Aortic smooth muscle cell (primary cell): ENCODE measurements around the gene GCGR.

- RRBS = no CpG with 5 or more reads among the region's 16 CpGs
These were observed 7.9 kb downstream of the NPLOC4 start for GRCh38 chr17:81628936-81629431.

DNA sequence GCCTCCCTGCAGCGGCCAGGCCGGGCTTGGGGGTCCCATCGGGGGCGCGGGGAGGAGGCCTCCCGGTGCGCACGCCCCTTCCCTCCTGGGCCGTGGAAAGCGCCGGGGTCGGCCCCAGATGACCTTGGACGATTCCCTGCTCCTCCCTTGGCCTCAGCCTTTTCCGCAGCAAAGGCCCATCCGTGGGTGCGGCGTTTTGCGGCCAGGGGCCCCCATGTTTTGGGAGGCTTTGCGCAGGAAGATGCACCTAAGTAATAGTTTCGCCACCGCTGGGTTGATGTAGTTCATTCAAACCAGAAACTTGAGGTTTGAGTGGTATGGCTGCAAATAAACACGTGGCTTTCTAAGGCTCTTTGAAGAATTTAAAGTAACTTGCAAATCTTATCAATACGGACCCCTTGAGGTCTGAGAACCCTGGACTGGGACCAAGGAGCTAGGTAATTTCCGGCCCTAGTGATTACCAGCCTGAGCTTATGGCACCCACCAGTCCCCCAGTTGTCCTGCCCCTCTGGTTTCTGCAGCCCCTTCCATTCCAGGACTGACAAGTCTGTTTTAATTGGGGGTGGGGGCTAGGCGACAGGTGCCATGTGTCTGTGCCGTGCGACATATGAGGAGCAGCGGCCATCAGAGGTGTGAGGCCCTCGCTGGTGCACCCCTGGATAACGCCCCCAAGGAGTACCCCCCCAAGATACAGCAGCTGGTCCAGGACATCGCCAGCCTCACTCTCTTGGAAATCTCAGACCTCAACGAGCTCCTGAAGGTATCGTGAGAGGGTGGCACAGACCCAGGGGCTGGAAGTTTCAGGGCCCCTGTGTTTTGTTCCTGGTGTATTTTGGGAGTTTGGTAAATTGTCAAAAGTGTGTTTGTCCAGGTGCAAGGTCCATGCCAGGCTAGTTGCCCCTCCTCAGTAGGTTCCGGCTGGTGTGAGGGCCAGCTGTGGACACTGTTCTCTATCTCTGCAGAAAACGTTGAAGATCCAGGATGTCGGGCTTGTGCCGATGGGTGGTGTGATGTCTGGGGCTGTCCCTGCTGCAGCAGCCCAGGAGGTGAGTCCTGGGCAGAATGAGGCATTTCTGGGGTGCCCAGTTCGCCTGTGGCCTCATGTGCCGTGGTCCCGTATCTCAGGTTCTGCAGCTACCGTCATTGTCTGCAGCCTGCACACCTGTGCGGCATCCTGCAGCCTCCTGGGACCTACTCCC, 903 bp downstream of the MRPL12 start:
- RRBS = 3% methylated on average over 10 of the region's 42 CpGs

DNA sequence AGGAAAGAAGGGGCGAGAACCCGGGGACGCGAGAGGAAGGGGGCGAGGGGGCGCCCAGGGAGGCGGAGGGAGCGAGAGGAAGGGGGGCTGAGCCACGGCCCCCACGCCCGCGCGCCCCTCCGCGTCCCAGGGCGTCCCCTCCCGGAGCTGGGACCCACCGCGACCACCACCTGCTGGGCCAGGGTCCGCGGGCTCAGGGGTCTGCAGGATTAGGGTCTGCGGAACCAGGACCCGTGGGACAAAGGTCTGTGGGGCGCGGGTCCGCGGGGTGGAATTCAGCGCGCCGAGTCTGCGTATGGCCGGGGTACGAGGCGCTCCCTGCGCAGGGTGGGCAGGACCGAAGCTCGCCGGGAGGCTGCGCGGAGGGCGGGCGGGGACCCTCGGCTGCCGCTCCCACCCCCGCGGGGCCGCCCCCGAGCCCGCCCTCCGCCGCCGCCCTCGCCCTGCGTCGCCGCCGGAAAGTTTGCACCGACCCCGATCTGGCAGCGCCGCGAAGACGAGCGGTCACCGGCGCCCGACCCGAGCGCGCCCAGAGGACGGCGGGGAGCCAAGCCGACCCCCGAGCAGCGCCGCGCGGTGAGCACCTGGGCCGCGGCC, at the start of gene GCGR:
Gene GCGR, plus strand, starts transcription at position 477 of the 597 bp plus-strand sequence.
- RRBS = 2% methylated on average over 38 of the region's 80 CpGs

GRCh38 chr17:81860777-81861631, 669 bp upstream of the P4HB start:
- RRBS = 8% methylated on average over 17 of the region's 74 CpGs

DNA sequence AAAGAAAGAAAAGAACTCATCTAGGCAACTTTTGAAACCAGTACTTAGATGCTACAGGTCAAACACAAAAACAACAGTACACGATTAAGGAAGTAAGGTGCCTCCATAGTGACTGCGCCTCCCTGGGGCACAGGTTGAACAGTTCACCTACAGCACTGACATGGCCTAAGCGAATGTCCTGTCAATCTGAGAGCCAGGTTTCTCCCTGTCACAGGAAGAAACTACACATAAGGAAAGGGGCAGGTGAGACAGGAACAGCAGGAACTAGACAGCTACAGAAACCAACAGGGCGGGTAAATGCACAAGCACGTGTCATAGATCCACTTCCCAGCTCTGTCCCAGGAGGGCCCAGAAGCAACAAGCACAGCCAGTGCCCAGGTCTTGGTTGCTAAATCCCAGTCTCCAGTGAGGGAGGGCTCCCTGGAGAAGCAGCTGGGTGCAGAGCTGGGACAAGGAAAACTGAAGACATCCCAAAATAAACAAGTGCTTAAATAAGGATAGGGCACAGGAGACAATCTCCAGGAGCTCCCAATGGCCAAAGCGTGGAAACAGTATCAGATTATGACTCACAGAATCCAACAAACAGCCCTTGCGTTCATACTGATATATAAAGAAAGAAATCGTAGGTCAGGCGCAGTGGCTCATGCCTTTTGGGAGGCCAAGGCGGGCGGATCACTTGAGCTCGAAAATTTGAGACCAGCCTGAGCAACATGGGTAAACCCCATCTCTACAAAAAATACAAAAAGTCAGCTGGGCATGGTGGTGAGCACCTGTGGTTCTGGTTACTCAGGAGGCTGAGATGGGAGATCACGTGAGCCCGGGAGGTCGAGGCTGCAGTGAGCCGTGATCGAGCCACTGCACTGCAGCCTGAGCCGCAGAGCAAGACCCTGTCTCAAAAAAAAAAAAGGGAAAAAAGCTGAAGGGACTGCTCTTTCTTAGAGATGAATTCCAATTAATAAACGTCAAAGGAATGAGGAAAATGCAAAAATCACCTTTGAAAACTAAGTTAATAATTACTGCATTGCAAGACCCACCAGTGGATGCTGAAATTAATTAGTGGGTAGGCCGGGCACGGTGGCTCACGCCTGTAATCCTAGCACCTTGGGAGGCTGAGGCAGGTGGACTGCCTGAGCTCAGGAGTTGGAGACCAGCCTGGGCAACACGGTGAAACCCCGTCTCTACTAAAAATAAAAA, 8.4 kb upstream of the ARHGDIA start:
- RRBS = no CpG with 5 or more reads among the region's 24 CpGs

GRCh38 chr17:81906286-81907206, 4.5 kb downstream of the NPB start:
- RRBS = no CpG with 5 or more reads among the region's 18 CpGs

DNA sequence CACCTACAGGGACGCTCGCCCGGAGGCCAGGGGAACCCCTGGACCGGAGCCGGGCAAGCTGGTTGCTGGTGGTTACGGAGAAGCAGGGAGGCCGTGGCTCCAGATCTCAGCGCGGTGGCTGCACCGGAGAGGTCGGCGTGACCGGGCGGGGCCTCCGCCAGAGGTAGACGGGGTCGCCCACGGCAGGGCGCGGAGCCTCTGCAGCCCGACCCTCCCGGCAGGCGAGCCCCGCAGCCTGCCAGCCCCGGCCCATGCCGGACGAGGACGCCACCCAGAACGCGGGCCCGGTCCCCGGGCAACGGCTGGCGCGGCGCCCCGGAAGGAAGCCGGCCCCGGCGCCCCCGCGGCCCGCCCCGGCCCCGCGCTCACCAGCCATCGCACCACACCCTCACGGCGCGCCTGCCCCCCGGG, 296 bp downstream of the PCYT2 start:
- RRBS = 3% methylated on average over 26 of the region's 51 CpGs

DNA sequence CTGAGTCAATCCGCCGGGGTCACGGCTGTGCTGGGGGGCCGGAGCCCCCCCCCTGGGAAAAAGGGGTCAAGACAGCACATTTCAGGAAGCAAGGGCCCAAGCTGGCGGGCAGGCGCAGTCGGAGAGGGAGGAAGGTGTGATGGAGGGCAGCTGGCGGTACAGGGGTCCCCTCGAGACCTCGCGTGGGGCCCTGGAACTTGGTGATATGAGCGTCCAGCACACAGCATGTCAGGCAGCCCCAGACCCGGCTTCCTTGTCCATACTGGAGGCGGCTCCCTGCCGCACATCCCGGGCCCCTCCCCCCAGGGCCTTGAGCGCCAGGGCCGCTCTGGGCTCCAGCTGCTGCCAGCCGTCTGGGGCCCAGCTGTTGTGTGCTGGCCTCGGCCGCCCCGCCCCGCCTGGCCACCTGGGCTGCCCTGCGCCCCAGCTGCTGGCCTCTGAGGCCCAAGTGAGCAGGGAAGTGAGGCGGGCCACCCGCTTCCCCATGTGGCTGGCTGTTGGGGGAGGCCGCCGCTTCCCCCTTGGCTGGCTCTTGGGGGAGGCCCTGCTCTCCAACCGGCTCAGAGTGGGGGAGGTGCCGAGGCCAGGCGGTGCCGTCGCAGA, 5.7 kb upstream of the NOTUM start:
- RRBS = 19% methylated on average over 2 of the region's 33 CpGs

DNA sequence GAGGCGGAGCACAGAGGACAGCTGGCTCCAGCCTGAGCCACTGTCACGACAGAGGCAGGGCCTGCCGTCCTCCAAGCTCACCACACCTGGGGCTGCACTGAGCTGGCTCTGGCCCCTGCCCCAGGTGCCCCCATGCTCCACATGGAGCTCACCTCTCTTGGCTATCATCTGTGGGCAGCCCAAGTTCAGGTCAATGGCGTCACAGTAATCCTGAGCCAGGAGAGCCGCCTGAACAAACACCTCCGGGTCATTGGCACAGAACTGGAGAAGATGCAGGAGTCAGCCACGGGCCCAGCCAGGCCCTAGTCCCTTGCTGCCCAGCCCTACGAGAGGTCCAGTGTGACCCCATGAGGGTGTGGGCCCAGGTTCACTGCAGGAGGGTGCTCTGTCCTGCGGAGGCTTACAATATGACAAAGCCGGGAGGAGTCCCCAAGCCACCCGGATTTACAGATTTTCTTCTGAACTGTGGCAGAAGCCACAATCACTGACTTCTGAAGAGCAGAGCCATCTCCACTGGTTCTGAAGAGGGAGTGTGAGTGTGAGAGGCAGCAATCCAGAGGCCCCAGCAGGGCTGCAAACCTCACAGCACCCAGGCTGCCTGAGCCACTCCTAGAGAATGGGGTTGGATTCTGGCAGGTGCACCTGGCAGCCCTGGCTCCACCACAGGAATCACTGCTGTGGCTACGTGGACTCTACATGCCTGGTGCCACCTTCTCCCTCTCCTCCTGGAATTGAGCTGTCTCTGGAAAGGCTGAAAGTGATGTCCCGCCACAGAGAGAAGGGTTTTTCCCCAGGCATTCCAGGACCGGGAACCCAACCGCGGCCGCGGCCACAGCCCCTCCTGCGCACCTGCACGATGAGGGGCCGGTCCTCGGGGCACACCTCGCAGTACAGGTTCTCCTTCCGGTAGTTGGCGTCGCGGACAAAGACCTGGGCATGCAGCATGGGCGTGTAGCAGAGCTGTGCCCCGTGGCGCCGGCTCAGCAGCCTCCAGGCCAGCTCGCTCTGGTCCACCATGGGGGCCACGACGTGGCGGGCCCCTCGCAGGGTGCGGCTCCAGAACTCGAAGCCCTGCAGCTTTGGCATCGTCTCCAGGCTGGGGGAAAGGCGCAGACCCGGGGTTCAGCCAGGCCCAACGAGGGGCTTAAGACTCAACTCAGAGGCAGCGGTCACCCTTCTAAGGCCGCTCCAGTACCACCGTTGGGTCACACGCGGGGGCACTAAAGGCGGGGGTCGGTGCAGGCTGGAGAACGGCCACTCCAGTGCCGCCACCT, 1.2 kb downstream of the DUS1L start:
- RRBS = 41% methylated on average over 13 of the region's 51 CpGs

- RRBS = 85% methylated on average over 1 of the region's 25 CpGs
These were observed 10.9 kb downstream of the FASN start for GRCh38 chr17:82086985-82087608.

GRCh38 chr17:82093152-82093505, 4.9 kb downstream of the FASN start:
- RRBS = no CpG with 5 or more reads among the region's 17 CpGs

DNA sequence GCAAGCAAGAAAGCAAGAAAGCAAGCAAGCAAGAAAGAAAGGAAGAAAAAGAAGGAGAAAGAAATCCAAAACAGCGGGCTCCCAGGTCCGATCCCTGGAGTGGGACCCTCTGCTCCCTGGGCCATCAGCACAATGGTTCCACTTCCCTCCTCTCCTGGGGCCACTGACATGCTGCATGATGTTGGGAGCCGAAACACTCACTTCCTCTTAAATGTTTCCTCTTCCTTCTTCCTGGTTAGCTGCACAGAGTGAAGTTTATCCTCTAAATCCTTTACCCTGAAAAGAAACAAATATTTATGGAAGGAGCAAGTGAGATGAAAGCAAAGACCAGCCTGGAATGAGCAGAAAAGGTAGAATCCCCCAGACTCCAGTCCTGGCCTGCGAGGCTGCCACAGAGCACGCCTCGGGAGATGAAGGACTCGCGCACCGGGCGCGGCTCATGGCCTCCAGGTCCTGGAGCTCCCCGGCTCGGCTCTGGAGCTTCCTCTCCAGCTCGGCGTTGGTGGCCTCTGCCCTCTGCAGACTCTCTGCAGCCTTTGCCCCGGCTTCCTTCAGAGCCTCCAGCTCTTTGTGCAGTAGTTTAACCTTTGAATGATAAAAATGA, 19.0 kb downstream of the CCDC57 start:
- RRBS = 93% methylated on average over 7 of the region's 16 CpGs

- RRBS = 73% methylated on average over 11 of the region's 22 CpGs
These were observed 12.0 kb downstream of the SLC16A3 start for GRCh38 chr17:82240814-82241367.

DNA sequence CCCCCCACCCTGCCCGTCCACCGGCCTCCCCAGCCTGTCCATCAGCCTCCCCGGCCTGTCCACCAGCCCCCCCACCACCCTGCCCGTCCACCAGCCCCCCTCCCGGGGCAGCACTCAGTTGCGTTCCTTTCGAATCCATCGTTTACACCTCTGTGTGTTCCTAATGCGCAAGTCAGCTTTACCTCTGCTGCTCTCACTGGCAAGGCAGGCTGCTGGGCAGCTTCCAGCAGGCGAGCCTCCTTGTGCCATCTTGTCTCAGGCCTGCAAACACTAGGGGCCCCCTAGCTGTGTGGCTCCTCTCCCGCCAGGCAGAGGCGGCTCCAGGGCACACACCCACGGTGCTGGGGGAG, 5.6 kb downstream of the SECTM1 start:
- RRBS = 21% methylated on average over 3 of the region's 13 CpGs

DNA sequence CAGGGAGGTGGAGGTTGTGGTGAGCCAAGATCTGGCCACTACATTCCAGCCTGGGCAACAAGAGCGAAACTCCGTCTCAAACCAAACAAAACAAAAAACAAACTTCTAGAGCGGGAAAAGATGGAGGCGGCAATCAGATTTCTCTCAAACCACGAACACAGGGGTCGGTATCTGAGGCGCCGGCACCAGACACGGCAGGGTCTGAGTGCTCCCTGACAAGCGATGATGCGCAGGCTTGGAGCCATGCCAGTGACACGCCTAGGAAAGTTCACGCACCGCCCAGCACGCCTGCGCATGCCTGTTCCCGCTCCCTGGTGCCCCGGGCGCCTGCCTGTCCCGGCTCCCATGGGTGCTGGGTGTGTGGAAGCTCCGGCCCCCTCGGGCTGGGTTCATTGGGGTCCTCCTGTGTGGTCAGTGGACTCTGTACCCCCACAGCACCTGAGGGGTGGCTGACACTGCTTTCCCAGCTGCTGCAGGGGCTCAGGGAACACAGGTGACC, 1.5 kb downstream of the SECTM1 start:
- RRBS = no CpG with 5 or more reads among the region's 22 CpGs

DNA sequence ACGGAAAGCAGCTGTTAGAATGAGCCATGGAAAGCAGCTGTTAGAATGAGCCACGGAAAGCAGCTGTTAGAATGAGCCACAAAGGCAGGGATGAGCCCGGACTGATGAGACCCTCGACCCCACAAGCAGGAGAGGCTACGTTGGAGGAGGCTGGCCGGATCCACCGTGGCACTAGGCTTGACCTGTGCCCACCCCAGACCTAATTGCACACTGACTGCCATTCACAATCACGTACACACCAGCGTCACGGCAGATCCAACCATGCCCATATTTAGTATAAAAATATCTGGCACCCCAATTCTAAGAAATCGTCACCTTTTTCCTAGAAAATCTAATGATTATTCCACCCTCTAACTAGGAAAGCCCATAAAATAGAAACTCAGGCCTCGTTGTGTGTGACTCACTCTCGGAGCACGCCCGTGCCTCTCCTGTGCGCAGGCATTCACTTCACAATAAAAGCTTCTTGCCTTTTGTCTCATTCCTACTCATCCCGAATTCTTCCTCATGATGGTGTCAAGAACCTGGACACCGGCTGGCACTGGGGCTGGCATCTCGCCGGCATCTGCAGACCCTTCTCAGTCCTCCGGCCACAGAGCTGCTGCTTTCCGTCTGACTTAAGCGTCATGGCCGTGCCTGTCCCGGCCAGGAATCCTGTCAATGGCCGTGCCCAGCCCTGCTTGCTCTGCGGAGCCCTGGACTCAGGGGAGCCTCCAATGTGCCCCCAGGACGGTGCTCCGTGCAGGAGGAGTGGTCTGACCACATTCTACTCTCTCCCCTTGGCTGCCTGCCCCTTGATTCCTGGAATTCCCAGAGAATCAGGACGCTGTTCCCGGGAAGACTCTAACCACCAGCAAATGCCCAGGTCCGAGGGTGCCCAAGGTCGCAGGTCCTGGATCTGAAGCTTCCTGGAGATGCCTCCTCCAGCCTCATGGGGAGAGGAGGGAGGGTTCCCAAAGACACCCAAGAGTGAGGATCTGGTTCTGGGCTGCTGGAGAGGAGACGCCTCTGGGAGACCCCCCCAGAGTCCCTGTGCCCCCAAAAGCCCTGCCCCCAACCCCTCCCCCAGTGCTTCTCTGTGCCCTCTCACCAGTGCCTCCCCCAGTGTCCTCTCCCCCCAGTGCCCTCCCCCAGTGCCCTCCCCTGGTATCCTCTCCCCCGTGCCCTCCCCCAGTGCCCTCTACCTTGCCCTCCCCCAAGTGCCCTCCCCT, 5.7 kb upstream of the SECTM1 start:
- RRBS = 4% methylated on average over 9 of the region's 35 CpGs

DNA sequence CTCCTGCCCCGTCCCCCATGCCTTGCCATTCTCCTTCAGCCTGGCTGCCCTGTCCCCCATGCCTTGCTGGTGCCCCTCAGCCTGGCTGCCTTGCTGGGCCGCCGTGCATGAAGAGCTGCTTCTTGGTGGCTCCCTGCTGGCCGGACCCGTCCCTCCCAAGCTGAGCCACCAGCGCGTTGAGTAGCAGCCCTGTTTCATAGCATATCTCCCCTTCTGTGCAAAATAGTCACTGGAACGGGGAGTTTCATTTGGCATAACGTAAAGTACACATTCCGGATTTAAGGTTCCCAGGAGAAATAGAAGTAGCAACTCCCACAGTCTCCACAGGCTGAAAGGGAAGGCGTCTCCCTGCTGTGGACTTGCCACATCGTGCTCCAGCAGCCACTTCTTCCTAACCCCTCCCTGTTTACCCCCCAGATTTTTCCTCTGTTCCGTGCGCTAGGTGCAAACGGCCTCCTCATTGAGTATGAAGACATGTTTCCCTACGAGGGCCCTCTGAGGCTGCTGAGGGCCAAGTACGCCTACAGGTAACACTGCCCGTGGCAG, 5.7 kb upstream of the OGFOD3 start:
- RRBS = no CpG with 5 or more reads among the region's 18 CpGs

GRCh38 chr17:82495774-82496227, 23.7 kb upstream of the FOXK2 start:
- RRBS = no CpG with 5 or more reads among the region's 9 CpGs

- RRBS = no CpG with 5 or more reads among the region's 11 CpGs
These were observed 25.5 kb downstream of the FOXK2 start for GRCh38 chr17:82544976-82545460.

DNA sequence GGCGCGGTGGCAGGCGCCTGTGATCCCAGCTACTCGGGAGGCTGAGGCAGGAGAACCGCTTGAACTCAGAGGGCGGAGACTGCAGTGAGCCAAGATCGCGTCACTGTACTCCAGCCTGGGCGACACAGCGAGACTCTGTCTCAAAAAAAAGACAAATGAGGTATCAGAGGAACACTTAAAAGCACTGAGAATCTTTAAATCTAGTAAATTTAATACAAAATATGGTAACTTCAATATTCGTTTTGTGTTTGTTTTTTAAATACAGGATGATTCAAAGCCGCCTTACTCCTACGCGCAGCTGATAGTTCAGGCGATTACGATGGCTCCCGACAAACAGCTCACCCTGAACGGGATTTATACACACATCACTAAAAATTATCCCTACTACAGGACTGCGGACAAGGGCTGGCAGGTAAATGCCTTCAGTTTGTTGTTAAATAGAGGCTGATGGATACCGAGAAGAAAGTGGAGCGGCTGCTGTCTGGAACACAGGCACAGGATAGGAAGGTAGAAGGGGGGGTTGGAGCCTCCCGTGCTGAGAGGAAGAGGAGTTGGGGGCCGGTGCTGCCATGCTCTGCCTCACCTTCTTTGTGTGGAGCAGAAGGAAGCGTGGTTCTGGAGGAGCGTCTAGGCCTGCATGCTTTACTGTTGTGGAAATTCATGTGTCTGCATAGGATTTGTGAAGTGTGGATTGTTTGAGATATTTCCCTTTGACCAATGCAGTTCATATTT, 52.1 kb downstream of the FOXK2 start:
- RRBS = no CpG with 5 or more reads among the region's 25 CpGs